SK-MEL-5 (cell line): ENCODE measurements around the genes VRK3 and MYBPC2.

DNA sequence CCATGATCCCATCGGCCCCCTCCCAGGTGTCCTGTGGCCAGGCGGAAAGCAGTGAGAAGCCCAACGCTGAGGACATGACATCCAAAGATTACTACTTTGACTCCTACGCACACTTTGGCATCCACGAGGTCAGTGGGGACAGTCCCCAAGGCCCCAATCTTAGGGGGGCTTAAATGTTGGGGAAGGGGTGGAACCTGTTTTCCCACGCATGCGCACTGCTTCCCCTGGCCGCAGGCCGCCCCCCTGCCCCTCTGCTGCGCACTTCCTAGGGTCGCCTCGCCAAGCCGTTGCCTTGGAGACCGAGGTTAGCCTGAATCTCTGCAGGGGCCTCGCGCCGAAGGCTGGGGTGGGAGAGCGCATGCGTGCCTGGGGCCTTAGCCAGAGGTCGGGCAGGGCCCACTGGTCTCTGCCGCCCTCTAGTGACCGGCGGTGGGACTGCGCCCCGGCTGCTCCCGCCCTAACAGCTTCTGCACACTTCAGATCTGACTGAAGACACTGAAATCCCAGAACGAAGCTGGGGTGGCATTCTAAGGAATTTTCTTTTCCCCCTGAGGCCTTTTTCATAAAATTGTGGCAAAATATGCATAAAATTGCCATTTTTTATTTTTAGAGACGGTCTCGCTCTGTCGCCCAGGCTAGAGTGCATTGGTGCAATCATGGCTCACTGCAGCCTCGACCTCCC lies 3.5 kb downstream of the PRMT1 start:
RAMPAGE:
- cytosol, long total RNA: no peak
- long total RNA: no peak
- nucleus, long total RNA: no peak

GRCh38 chr19:49685661-49686153 lies 3.7 kb upstream of the ADM5 start:
RAMPAGE:
- cytosol, long total RNA: no peak
- long total RNA: no peak
- nucleus, long total RNA: no peak

DNA sequence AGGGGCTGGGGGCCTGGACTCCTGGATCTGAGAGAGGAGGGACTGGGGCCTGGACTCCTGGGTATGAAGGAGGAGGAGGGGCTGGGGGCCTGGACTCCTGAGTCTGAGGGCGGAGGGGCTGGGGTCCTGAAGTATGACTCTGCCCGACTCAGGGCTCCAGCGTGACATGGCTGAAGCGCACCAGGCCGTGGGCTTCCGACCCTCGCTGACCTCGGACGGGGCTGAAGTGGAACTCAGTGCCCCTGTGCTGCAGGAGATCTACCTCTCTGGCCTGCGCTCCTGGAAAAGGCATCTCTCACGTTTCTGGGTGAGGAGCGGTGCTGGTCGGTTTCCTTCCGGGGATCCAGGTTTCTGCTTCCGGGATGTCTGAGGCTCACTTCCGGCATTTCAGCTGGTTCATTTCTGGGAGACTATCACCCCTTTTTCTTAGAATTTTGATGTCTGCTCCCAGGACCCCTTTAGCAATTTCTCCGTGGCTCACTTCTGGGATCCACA lies 1.2 kb downstream of the CPT1C start:
RAMPAGE:
- cytosol, long total RNA: no peak
- long total RNA: no peak
- nucleus, long total RNA: no peak

DNA sequence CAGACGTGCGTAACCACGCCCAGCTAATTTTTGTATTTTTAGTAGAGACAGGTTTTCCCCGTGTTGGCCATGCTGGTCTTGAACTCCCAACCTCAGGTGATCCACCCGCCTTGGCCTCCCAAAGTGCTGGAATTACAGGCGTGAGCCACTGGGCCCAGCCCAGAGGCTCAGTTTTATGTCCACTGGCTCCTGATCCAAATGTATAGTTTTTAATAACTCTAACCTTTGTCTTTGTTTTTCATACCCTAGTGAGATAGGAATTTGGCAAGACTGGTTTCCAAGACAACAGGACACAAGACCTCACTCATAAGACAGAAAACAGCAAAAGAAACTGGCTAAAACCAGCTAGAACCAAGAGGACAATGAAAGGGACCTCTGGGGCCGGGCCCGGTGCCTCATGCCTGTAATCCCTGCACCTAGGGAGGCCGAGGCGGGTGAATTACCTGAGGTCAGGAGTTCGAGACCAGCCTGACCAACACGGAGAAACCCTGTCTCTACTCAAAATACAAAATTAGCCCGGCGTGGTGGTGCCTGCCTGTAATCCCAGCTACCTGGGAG lies 27.6 kb downstream of the CPT1C start:
RAMPAGE:
- cytosol, long total RNA: no peak
- long total RNA: no peak
- nucleus, long total RNA: no peak

DNA sequence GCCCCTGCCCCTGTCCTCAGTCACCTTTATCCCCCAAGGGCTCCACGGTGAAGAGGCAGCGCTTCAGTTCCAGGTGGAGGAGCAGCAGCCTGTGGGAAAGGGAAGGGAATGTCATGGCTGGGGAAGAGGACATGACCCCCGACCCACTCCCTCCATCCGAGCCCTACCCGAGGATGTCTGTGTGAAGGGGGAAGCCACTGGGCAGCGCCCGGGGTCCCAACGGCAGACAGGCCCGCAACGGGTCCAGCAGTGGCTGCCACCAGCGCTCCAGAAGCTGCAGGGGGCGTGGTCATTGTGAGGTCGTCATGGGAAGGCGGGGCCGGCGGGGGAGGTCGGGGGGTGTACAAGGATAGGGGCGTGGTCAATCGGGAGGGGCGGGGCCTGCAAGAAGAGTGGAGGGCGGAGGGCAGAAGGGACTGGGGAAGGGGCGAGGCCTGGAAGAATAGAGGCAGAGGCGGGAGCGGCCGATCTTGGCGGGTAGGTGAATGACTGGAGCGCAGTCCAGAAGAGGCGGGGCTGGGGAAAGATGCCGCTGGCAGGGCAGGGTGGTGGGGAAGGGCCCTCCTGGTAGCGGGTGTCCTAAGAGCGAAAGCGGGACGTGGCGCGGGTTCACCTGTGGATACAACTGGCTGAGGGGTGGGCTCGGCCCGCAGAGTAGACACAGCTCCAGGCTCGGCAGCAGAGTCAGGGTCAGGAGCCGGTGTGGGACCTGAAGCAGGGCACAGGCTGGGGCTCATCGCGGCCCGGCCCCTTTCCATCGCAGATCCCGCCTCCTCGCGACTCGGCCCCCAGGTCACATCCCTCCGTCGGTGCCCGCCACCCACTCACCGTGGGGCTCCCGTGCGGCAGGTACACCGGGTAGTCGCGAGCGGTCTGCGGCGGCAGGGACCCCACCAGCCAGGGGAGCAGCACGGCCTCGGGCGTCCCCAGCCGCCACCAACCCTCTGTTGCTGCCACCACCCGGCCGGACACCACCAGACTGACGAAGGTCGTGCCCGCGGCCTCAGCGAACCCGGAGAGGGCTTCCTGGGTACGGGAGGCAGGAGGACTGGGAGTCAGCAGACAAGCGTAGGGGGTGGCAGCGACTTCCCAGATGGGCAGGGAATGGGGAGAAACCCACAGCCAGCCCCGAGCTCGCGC lies 4.2 kb downstream of the FUZ start:
RAMPAGE:
- cytosol, long total RNA: no peak
- long total RNA: no peak
- nucleus, long total RNA: no peak

DNA sequence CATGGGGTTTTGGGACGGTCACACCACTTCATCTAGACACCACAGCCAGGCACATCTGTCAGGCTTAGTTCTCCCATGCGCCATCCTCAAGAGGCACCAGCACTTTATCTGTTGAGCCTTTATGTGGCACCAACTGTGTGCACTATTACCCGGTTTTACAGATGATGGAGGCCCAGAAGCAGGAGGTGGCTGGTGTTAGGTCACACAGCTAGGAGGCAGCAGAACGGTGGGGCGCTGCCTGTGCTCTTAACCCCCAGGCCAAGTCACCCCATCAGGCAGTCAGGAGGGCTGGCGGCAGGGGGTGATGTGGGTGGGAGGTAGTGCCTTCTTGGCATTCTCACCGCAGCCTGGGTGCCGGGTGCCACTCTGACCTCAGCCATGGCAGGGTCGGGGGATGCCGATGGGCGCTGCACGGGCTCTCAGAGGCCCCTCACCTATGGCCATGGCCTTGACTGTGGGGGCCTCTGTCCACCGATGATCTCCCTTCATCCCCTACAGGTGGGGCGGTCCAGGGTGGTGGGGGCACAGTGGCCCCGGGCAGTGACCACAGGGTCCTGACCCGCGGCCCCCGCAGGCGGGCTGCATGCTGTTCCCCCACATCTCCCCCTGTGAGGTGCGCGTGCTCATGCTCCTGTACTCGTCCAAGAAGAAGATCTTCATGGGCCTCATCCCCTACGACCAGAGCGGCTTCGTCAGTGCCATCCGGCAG lies 10.8 kb downstream of the PNKP start:
RAMPAGE:
- cytosol, long total RNA: no peak
- long total RNA: no peak
- nucleus, long total RNA: no peak

DNA sequence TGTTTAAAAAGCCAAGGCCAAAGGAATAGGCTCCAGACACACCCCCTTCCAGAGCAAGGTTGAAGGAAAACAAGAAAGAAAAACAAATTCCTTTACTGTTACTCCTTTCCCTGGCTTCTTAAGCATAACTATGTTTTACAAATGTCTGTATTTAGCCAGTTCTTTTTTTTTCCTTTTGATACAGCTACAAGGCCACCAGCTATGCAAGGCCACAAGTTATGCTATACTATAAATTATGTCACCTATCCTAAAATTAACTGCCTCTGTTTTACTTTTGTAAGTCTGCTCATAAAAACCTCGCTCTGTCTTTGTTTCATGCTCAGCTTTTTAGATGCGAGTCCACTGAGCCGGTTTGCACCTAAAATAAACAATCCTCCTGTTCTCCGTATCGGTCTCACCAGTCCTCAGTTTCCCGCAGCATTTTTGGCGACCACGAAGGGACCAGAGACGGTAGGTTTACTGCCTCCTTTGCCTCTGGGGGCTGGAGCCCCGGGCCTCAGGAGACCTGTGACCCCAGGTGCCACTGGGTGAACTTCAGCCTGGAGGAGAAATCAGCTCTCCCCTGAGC lies 8.3 kb downstream of the SIGLEC11 start:
RAMPAGE:
- cytosol, long total RNA: no peak
- long total RNA: no peak
- nucleus, long total RNA: no peak

DNA sequence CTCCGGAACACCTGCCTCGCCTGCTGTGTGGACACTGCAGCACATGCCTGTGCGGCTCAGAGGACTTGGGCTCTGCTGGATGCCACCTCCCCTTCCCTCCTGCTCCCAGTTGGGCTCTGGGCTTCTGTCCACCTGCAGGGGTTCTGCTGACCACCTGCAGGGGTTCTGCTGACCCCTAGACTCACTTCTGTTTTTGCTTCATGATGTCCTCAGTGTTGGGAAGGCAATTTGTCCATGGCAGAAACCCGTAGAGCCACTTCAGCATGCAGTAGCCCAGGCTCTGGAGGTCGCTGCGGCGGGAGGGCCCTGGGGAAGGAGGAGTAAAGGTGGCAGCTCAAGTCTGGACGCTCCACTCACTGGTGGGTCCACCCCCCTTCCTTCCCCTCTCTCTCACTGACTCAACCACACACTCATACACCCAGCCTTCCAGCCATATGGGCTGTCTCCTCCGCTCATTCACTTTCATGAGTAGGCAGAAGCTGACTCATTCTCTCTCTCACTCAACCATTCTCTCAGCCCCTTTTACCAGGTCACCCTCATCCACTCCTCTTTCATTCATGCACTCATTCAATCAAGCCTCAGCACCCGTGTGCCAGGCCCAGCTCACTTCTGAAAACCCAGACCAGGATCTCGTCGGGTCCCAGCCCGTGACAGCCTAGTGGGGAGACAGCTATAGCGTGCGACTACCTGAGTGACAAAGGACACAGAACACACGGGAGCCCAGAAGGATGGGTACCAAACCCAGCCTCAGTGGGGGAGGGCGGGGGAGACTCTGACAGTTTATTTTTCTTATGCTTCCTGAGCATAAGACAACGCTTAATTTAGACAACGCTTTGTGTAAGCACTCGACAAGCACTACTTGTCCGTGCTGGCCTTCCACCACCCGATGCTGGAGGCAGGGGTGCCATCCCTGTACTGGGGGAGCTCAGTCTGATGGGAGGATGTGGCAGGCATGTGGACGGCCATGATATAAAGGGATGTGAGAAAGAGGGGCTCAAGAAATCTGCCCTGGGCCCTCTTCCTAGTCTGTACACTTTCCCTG lies 27.5 kb upstream of the SIGLEC11 start:
RAMPAGE:
- cytosol, long total RNA: no peak
- long total RNA: no peak
- nucleus, long total RNA: no peak

GRCh38 chr19:50004099-50004444 lies 21.1 kb downstream of the VRK3 start:
RAMPAGE:
- cytosol, long total RNA: no peak
- long total RNA: no peak
- nucleus, long total RNA: no peak

RAMPAGE:
- cytosol, long total RNA: start-site peak on the minus strand at chr19:50025346-50025376, 453 and 640 reads in 2 replicates
- long total RNA: start-site peak on the minus strand at chr19:50025337-50025379, 189 and 479 reads in 2 replicates
- nucleus, long total RNA: no peak
Measured at GRCh38 chr19:50024532-50025613, at the start of gene VRK3. VRK3 (minus strand) TSS chr19:50025372.

DNA sequence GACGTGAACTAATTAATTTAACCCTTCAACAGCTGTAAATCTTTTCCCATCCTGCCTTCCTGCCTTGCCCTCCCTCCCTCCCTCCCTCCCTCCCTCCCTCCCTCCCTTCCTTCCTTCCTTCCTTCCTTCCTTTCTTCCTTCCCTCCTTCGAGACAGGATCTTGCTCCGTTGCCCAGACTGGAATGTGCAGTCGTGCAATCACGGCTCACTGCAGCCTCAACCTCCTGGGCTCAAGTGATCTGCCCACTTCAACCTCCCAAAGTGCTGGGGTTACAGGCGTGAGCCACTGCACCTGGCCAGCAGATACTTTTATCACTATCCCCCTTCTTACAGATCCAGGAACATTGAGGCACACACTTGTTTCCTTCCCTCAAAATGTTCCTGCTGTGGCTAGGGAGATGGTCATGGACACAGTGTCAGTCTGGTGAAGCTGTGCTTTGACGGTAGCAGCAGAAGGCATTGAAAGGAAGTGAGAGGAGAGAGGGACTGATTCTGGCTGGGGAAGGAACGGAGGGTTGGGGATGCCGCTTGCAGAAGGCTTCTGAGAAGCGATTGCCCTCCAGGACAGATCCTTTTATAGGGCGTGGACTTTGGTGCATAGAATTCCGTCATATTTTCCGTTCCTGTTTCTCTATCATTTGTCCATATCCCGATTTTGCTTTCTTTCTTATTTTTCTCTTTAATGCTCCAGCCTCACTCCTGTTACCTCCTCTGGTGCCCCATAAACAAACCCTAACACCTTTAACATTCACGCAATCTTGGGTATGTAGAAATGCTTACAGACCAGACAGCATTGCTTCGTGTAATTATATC lies 14.2 kb upstream of the MYH14 start:
RAMPAGE:
- cytosol, long total RNA: no peak
- long total RNA: no peak
- nucleus, long total RNA: no peak

GRCh38 chr19:50205080-50205695 lies 1.8 kb downstream of the MYH14 start:
RAMPAGE:
- cytosol, long total RNA: no peak
- long total RNA: no peak
- nucleus, long total RNA: no peak

RAMPAGE:
- cytosol, long total RNA: no peak
- long total RNA: no peak
- nucleus, long total RNA: no peak
Measured at GRCh38 chr19:50206171-50206752, 2.8 kb downstream of the MYH14 start.

GRCh38 chr19:50289283-50289779 lies 39.8 kb downstream of the KCNC3 start:
RAMPAGE:
- cytosol, long total RNA: no peak
- long total RNA: no peak
- nucleus, long total RNA: no peak

DNA sequence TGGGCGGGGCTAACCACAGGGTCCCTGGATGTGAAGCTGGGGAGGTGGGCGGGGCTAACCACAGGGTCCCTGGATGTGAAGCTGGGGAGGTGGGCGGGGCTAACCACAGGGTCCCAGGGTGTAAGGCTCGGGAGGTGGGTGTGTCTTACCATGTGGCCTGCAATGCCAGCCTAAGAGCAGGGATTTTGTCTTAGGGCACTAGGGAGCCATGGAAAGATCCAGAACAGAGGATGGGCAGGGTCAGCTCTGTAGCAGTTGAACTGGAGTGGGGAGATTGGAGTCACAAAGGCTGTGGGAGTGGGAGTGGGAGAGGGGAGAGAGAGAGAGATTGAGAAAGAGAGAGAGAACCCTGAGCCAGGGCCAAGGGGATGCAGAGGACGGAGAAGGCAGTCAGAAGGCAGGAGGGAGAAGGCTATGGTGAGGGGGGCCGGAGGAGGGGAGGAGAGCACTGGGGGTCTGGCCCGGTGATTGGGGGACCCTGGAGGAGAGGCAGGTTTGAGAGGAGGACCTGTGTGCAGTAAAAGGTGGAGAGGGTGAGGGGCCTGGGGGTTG lies 36.6 kb downstream of the KCNC3 start:
RAMPAGE:
- cytosol, long total RNA: no peak
- long total RNA: no peak
- nucleus, long total RNA: no peak

DNA sequence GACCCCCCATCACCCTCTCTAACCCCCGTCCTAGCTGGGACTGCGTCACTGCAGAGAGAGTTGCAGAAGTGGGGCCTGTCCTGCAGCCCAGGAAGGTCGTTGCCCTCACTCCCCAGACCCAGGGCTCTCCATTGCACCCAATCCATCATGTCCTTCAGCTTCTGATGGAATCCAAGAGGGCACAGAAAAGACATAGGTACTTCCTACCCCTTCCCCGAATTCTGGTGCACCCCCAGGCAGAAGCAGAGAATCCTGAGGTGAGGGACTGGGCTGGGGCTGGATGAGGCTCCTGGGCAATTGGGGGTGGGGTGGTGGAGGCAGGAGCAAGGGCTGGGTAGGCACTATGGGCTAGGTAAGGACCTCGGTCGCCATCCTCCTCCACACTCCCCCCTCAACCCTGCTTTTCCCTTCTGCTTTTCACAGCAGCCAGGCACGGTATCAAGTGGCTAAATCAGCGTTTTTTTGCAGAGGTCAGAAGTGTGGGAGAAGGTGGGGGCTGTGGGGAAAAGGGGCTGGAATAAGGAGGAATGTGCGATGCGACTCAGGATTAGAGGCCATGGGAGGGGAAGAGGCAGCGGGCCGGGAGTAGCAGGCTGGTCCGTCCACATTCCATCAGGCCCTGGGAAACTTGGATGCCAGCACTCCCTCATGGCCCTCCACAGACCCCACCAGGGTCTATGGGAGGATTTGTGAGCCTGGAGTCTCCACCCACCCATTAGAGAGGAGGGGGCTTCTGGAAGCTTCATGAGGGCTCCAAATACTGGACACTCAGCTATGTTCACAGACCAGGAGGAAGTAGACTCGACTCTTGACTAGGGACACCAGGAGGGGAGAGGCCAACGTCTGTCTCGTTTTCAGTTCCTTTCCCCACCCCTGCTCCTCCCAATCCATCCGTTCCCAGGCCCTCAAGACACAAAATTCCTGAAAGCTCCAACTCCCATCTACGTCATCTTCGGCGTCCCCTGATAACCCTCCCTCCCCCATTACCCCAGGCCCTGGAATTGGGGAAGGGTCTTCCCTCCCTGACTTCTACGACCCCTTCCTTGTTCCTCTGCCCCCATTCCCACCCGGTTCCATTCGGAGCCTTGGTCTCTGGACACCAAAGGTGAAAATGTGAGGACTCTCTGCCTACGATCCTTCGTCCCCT lies 3.1 kb upstream of the KCNC3 start:
RAMPAGE:
- cytosol, long total RNA: no peak
- long total RNA: no peak
- nucleus, long total RNA: no peak

DNA sequence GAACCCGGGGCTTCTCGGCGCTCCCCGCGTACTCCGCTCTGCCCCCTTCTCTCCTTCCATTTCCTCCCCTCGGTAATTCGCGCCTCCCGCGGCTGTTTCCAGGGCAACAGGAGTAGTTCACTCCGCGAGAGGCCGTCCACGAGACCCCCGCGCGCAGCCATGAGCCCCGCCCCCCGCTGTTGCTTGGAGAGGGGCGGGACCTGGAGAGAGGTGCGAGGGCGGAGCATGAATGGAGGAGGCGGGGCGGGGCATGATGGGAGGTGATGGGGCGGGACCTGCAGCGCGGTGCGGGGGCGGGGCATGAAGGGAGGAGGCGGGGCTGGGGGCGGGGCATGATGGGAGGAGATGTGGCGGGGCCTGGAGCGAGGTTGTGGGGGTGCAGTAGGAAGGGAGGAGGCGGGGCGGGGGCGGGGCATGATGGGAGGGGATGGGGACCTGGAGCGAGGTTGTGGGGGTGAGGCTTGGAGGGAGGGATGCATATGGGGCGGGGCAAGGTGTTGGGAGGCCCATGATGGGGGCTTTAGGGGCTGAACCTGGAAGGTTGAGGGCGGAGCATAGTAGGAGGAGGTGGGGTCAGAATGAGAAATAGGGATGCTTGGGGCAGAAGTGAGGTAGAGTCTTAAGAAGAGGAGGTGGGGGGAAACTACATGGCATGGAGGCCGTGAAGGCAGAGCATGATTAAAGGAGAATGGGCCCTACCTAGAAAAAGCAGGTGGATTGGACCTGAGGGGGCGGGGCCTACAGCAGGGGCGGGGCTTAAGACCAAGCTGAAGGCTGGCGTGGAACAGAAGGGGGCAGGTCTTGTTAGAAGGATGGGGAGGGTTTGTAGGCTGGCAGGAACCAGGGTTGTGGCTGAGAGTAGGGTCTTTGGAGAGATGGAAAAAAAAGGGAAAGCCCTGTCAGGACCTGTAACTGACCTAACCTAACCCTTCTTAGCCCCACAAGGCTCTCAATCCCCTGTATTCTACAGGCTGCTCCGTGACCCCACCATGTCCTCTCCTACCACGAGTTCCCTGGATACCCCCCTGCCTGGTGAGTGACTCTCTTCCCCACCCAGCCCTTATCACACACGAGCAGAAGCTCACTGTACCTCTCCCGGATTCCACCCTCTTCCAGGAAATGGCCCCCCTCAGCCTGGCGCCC lies 731 bp downstream of the NR1H2 start:
RAMPAGE:
- cytosol, long total RNA: no peak
- long total RNA: no peak
- nucleus, long total RNA: no peak

DNA sequence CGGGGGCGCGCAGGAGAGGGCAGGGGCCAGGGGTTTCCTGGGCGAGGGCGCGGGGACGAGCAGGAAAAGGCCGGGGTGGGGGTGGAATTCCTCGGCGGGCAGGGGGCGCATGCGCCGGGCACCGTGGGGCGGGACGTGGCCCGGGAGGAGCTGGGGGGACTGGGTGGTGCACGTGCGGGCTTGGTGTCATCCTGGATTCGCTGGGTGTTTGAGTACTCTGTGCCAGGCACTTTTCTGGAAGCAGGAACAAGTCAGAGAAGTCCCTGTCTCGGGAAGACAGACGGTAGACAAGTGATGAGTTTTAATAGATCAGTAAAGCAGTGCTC lies 316 bp downstream of the POLD1 start:
RAMPAGE:
- cytosol, long total RNA: no peak
- long total RNA: no peak
- nucleus, long total RNA: no peak

RAMPAGE:
- cytosol, long total RNA: no peak
- long total RNA: no peak
- nucleus, long total RNA: no peak
Measured at GRCh38 chr19:50387171-50388342, 3.4 kb downstream of the POLD1 start.

DNA sequence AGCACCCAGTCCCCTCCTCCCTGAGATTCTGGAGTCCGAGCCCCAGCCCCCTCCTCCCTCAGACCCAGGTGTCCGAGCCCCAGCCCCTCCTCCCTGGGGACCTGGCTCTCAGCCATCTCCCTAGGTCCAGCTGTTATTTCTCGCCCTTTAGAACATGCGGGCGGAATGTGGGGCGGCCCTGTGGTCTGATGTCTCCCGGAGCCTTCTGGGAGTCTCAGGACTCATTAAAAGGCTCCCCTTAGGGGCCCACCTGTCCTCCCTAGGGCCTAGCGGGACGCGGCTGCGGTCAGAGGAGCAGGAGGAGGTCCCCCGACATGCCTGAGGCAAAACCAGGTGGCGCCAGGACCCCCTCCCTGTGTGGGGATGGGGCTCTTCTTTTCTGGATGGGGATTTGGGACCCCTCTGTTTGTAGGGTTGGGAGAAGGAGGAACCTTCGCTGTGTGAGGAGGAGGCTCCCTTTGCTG lies at the start of gene MYBPC2:
Gene MYBPC2, plus strand, starts transcription at position 253 of the 464 bp plus-strand sequence.
RAMPAGE:
- cytosol, long total RNA: no peak
- long total RNA: no peak
- nucleus, long total RNA: no peak